CD14-positive monocyte (primary cell): ENCODE measurements around a stretch of chr17.

GRCh38 chr17:83199447-83200198 lies 120.2 kb downstream of the METRNL start:
- CAGE, long polyA plus RNA = no peak